Kidney (tissue), 2 donors: Measurements from ENCODE around the gene RAB3IL1.

- PRO-cap = unidirectional peak, minus-strand start at chr11:61805595
- RRBS = no CpG with 5 or more reads among the region's 6 CpGs
These were observed 11.4 kb downstream of the FADS1 start for GRCh38 chr11:61805130-61806036.

GRCh38 chr11:61808938-61810115 is 7.5 kb downstream of the FADS1 start:
- PRO-cap = no peak
- RRBS = no CpG with 5 or more reads among the region's 15 CpGs

DNA sequence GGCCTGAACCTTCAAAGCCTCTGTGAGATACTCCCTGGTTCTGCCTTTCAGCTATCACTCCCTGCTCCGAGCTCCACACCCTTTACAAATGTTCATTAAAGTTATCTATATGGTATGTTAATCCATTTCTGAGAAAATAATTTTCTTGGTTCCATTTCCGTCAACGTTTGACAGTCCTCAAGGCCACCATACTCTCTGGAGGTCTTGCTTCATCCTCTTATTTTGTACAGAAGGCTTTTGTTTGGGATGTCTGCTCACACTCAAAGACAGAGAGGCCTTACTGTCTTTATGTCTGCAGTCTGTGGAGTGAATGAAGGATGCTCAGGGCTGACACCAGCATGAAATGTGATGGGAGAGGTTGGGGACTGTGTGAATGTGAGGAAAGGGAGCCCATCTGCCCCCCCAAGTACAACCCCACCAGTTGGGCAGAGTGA is 1.7 kb upstream of the FADS2 start:
- PRO-cap = no peak
- RRBS = no CpG with 5 or more reads among the region's 3 CpGs

- PRO-cap = no peak
- RRBS = no CpG with 5 or more reads among the region's 21 CpGs
These were observed 24.7 kb downstream of the FADS3 start for GRCh38 chr11:61866290-61867371.

GRCh38 chr11:61917135-61918148 is at the start of gene RAB3IL1:
Gene RAB3IL1, minus strand, starts transcription at chr11:61917566.
- PRO-cap = bidirectional peak, plus-strand start at chr11:61917664, minus-strand start at chr11:61917533
- RRBS = 2% methylated on average over 34 of the region's 97 CpGs

GRCh38 chr11:61962555-61962881 is 4.9 kb downstream of the FTH1 start:
- PRO-cap = bidirectional peak, plus-strand start at chr11:61962708, minus-strand start at chr11:61962611
- RRBS = no CpG with 5 or more reads among the region's 6 CpGs

DNA sequence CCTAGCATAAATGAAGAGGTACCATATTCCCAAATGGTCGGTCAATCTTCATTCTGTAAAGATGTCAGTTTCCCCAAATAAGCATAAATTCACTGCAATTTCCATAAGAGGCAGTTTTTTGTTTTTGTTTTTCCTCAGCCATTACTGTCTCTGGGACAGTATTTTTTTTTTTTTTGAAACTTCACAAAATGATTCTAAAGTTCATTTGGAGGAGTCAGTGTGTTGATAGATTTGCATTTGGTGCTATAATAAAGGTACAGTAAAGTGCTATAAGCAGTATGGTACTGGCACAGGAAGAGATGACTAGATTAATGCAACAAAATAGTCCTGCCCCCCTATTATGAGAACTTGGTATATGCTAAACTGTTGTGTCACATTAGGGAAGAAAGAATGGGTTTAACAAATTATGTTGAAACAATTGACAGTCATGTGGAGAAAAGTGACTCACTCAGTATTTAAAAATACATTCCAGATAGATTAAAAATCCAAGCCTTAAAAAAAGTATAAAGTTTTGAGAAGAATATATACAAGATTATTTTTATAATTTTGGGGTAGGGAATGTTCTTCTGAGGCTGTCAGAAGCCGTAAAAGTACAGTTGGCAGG is 2.6 kb upstream of the FTH1 start:
- PRO-cap = no peak
- RRBS = no CpG with 5 or more reads among the region's 2 CpGs

GRCh38 chr11:62061796-62062306 is 62.0 kb upstream of the INCENP start:
- PRO-cap = no peak
- RRBS = no CpG with 5 or more reads among the region's 5 CpGs

DNA sequence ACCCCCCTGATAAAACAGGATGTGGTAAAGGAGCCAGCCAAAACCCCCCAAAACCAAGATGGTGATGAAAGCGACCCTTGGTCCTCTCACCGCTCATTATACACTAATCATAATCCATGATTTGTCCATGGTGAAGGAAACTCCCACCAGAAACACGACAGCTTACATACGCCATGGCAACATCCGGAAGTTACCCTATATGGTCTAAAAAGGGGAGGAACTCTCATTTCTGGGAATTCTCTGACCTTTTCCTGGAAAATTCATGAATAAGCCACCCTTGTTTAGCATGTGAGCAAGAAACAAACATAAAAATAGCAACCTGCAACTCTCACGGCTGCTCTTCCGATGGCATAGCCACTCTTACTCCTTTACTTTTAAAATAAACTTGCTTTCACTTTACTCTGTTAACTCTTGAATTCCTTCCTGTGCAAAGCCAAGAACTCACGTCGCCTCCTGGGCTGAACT is 18.7 kb upstream of the INCENP start:
- PRO-cap = no peak
- RRBS = no CpG with 5 or more reads among the region's 9 CpGs

DNA sequence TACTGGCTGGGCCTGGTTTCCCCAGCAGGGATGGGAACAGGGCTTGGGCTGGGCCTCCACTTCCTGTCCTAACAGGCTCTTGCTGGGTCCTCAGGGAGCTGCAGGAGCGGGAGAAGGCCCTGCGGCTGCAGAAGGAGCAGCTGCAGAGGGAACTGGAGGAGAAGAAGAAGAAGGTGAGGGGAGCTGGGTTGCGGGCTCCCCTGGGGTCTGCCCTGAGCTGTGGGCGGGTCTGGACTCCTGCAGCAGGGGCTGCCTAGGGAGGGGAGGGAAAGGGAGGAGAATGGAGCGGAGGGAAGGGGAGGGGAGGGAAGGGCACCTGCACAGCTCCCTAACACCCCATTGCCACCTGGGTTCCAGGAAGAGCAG is 24.6 kb downstream of the INCENP start:
- PRO-cap = no peak
- RRBS = no CpG with 5 or more reads among the region's 5 CpGs

GRCh38 chr11:62427979-62428279 is 9.1 kb downstream of the SCGB1A1 start:
- PRO-cap = no peak
- RRBS = no CpG with 5 or more reads among the region's 2 CpGs

GRCh38 chr11:62462099-62462660 is 43.3 kb downstream of the SCGB1A1 start:
- PRO-cap = no peak
- RRBS = no CpG with 5 or more reads among the region's 11 CpGs

DNA sequence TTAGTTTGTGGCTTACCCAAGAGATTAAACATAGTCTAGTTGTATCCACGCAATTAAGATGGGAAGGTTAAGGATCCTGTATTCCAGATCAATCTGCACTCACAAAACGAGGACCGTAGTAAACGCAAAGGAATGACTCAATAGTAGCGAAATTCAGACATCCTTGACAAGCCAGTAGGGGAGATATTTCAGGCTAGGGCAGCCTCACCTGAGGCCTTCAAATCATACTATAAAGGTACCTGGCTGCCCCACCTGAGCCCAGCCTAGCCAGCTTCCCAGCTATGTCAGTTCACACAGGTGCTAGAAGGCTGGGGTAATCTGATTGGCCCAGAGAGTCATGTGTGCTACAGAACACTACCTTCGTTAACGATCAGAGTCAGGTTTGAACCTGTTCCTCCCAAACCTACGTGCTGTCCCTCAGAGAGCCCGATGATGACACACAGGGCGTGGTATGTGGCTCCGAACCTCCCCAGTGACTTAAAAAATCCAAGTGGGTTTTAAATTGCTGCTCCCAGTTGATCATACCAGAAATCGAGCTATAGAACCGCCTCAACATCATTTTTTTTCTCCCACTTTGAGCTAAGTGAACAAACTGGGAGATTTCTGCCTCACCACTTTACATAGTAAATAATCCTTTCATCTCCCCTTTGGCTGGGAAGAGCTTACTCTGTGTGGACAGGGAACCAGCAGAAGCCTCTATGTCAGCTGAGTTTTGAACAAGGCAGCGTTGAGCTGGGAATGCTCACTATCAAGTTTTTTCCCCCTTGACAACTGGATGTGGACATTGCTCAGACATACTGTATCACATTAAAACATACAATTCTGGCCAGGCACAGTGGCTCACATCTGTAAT is 46.3 kb downstream of the AHNAK start:
- PRO-cap = unidirectional peak, minus-strand start at position 283 of the sequence
- RRBS = no CpG with 5 or more reads among the region's 14 CpGs

GRCh38 chr11:62502976-62503221 is 43.7 kb downstream of the AHNAK start:
- PRO-cap = no peak
- RRBS = no CpG with 5 or more reads among the region's 4 CpGs

DNA sequence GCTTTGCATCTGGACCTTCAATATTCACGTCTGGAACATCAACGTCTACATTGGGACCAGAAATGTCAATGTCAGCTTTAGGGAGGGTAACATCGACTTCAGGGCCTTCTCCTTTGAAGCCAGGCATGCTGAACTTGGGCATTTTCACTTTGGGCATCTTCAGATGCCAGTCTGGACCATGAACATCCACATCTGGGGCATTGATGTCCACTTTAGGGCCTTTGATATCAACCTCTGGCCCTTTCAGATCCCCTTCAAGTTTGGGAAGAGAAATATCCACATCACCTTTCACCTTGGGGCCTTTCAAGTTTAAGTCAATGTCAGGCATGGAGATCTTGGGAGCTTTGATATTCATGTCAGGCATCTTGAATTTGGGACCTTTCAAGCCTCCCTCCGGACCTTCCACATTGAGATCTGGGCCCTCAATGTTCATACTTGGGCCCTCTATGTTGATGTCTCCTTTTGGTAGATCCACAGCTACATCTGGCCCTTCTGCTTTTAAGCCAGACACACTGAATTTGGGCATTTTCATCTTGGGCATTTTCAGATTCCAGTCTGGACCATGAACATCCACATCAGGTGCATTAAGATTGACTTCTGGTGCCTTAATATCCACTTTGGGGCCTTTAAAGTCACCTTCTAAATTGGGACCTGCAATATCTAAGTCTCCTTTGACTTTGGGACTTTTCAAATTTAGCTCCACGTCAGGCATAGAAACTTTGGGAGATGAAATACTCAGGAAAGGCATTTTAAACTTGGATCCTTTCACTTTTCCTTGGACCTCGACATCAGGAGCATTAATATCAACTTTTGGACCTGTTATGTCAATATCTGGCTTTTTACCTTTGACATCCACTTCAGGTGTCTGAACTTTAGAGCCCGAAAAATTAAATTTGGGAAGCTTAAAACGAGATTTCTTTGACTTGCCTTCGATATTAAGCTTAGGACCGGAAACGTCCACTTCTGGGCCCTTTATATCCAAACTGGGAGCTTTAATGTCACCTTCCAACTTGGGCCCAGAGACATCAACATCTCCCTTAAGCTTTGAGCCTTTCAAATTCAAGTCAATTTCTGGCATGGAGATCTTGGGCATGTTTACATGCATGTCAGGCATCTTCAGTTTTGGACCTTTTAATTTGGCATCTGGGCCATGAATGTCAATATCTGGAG is 22.8 kb downstream of the AHNAK start:
- PRO-cap = no peak
- RRBS = no CpG with 5 or more reads among the region's 11 CpGs

DNA sequence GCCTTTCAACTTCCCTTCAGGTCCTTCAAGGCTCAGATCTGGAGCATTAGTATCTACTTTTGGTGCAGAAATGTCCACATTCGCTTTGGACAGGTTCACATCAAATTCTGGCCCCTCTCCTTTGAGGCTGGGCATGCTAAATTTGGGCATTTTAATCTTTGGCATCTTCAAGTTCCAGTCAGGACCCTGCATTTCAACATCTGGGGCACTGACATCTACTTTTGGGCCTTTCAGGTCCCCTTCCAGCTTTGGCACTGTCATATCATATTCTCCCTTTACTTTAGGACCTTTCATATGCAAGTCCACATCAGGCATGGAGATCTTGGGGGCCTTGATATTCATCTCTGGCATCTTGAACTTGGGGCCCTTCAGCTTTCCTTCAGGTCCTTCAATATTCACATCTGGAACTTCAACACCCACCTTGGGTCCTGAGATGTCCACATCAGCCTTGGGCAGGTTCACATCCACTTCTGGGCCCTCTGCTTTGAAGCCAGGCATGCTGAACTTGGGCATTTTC is 15.3 kb downstream of the AHNAK start:
- PRO-cap = no peak
- RRBS = no CpG with 5 or more reads among the region's 1 CpG

- PRO-cap = no peak
These were observed 10.5 kb upstream of the AHNAK start for GRCh38 chr11:62557186-62557426.

DNA sequence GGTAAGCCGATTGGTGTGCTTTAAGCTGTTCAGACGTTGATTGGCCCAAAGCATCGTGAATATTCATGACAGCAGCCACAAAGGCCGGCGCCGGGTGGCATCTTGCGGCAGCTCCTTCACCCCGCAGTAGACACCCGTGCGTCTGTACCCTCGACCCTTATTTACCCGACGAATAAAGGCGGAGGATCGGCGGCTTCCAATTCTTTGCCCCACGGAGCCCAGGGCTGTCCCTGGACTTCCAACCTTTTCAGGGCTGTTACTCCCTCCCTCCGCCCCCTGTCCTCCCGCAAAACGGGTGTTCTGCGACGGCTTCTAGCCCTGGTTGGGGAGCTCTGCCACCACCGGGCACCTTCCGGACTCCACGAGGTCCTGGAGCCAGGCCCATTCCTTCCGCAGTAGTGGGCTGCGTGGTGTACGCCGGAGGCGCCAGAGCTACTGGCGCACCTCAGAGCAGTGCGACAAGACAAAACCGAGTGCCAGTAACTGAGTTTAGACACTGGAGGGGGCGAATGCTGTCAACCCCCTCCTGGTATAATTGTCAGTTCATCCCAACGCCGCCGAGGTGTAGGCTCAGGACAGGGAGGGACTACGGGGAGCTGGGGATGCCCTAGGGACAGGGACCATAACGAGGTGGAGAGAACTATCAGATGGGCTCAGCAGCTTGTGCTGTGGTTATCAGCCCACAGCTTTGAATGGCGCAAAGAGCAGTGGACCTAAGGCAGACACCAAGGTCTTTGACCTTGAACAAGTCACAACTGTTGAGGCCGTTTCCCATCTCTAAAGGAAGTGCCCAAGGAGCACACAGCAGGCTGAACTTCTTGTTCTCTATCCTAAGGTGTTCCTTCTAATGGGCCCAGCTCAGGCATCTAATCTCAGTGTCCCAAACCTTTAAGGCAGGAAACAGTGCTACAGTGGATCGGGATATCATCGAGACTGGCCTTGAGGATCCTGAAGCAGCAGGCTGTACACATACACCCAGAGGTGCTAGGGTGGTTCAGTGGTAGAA is 711 bp upstream of the TUT1 start:
- PRO-cap = bidirectional peak, plus-strand start at position 121 of the sequence, minus-strand start outside the sequence
- RRBS = 3% methylated on average over 6 of the region's 43 CpGs

GRCh38 chr11:62600537-62600890 is 1.2 kb downstream of the MTA2 start:
- PRO-cap = no peak
- RRBS = no CpG with 5 or more reads among the region's 7 CpGs

- PRO-cap = no peak
- RRBS = no CpG with 5 or more reads among the region's 15 CpGs
These were observed 3.2 kb upstream of the B3GAT3 start for GRCh38 chr11:62624607-62625815.